Uterus (tissue), 7 donors: ENCODE measurements around the gene TRUB1.

GRCh38 chr10:114810990-114811253, 10.7 kb upstream of the FHIP2A start:
- PRO-cap, 4 experiments: no peak in any of the 4 experiments
- RAMPAGE, long total RNA, 2 experiments: no peak in any of the 2 experiments
- RRBS: no CpG with 5 or more reads among the region's 1 CpG

- PRO-cap, 4 experiments: peak in 1 of 4 experiments; most common minus-strand start chr10:114824462 (in 1)
- RAMPAGE, long total RNA, 2 experiments: no peak in any of the 2 experiments
These were observed 2.7 kb downstream of the FHIP2A start for GRCh38 chr10:114824340-114824639.

DNA sequence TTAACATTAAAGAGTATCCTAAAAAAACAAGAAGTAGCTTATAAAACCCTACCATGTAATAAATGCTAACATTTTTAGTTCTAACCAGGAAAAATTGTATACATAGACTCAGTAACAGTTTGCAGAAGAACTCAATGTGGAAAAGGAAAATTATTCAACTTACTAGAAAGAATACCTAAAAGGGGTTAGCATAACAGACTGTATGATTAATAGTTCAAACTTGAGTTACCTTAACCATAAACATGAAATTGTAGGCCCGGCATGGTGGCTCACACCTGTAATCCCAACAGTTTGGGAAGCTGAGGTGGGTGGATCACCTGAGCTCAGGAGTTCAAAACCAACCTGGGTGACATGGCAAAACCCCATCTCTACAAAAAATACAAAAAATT, 34.8 kb upstream of the TRUB1 start:
- PRO-cap, 4 experiments: peak in 2 of 4 experiments; most common plus-strand start position 245 of the sequence (in 2)
- RAMPAGE, long total RNA, 2 experiments: no peak in any of the 2 experiments
- RRBS: no CpG with 5 or more reads among the region's 1 CpG

- PRO-cap, 4 experiments: peak in 4 of 4 experiments; most common plus-strand start chr10:114938227 (in 4)
- RAMPAGE, long total RNA, 2 experiments: start-site peak on the plus strand in 1 of 2 experiments, at chr10:114938189-114938235 at its widest, 178 reads per replicate
- RRBS: no CpG with 5 or more reads among the region's 52 CpGs
These were observed at the start of gene TRUB1 for GRCh38 chr10:114937852-114939118. Gene TRUB1, plus strand, starts transcription at chr10:114938195.

DNA sequence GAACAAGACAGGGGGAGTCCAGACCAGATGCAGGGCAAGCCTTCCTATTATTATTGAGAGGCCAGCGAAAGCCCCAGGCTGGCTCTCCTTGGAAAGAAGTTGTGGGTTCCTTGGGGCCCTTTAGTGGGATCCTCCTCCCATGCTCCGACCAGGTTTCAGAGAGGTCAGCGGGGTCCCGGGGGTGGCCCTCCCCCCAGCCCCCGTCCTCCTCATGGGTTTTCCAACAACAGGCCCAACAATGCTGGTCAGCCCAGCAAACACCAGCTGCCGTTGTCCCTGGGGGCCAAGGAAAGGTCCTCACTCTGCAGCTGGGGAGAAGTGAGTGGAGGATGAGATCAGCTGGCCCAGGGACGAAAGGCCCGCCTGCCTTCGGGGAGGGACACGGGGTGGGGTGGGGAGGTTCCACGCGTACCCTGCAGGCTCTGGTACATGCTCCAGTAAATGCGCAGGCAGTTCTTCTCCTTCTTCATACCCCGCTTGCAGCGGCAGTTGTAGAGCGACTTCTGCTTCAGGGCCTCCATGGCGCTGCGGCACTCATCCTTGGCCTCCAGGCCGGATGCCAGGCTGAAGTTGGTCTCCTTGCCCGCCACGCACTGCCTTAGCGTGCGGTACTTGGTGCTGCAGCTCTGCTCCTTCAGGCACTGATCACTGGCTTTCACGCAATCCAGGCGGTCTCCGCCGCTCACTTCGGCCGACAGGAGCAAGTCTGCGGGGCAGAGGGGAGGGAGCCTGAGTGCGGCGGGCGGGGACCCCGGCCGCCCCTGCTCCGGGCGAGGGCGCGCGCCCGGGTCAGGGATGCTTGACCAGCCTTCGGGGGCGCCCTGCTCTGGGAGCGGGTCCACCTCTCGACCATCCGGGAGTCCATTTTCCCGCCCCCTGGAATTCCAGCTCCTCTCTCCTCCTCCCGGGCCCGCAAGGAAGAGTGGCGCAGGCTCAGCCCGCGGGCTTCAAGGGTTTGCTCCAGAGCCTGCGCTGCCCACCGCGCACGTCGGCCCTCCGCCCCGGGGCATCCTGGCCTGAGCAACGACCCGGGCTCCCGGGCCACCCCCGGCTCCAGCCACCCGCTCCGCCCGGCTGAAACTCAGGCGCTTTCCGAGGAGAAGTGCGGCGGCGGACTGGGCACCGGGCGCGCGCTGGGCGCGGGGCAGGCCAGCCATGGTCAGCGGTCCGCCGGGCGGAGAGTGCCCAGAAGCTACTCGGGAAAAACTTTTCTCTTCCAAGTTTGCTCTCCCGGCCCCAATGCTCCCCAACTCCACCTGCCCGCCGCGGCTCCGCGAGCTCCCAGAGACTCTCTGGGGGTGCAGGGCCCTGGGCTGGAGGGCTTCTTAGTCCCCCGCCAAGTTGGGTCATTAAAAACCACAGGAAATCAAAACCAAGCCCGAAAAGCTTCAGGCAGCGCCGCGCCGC, 2.1 kb downstream of the GFRA1 start:
- PRO-cap, 4 experiments: no peak in any of the 4 experiments
- RAMPAGE, long total RNA, 2 experiments: no peak in any of the 2 experiments
- RRBS: 6% methylated on average over 35 of the region's 94 CpGs

- PRO-cap, 4 experiments: no peak in any of the 4 experiments
- RAMPAGE, long total RNA, 2 experiments: no peak in any of the 2 experiments
- RRBS: no CpG with 5 or more reads among the region's 3 CpGs
These were observed 325 bp downstream of the PNLIP start for GRCh38 chr10:116546088-116546423.

- PRO-cap, 4 experiments: no peak in any of the 4 experiments
- RAMPAGE, long total RNA, 2 experiments: no peak in any of the 2 experiments
- RRBS: 45% methylated on average over 8 of the region's 14 CpGs
These were observed 18.1 kb downstream of the PNLIPRP1 start for GRCh38 chr10:116608954-116609254.

- PRO-cap, 4 experiments: peak in 1 of 4 experiments; most common plus-strand start chr10:116708655 (in 1)
- RAMPAGE, long total RNA, 2 experiments: no peak in any of the 2 experiments
- RRBS: 0% methylated on average over 4 of the region's 11 CpGs
These were observed 34.1 kb downstream of the HSPA12A start for GRCh38 chr10:116708192-116708834.

GRCh38 chr10:116737635-116738216, 4.6 kb downstream of the HSPA12A start:
- PRO-cap, 4 experiments: no peak in any of the 4 experiments
- RAMPAGE, long total RNA, 2 experiments: no peak in any of the 2 experiments
- RRBS: no CpG with 5 or more reads among the region's 14 CpGs

DNA sequence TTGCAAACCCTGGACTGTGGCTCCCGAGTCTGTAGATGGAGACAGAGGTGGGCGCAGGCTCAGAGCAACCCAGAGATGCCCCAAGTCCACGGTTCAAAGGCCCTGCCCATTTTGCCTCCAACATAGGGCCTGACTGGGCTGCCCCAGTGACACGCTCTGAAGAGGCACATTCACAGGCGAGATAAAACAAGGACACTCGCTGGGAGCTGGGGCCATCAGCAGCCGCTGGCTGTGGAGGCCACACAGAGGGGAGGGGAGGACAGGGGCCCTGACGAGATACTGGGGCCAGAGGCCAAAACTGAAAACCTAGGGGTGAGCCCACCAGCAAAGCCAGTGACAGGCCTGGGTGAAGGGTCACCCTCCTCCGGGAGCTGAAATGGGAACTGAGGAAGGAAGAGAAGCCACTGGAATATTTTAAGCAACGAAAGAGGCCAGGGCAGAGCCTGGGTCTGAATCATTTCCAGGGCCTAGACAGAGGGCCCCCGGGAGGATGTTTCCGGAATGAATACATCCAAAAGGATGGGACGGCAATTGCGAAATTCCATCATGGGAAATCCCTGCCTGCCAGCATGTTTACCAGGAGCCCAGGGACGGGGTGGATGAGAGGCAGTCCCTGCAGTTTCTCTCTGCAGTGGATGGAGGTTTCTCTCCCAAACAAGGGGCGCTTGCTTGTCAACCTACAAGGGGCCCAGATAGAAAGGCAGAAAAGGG, 28.9 kb upstream of the HSPA12A start:
- PRO-cap, 4 experiments: no peak in any of the 4 experiments
- RAMPAGE, long total RNA, 2 experiments: no peak in any of the 2 experiments
- RRBS: 8% methylated on average over 2 of the region's 16 CpGs

- PRO-cap, 4 experiments: no peak in any of the 4 experiments
- RAMPAGE, long total RNA, 2 experiments: start-site peak on the minus strand in 1 of 2 experiments, at chr10:116948919-116948991 at its widest, 7 reads per replicate
- RRBS: no CpG with 5 or more reads among the region's 2 CpGs
These were observed 56.2 kb downstream of the SHTN1 start for GRCh38 chr10:116948846-116949064.

GRCh38 chr10:117241227-117241542, 271 bp downstream of the SLC18A2 start:
- PRO-cap, 4 experiments: no peak in any of the 4 experiments
- RAMPAGE, long total RNA, 2 experiments: no peak in any of the 2 experiments
- RRBS: 3% methylated on average over 8 of the region's 35 CpGs

DNA sequence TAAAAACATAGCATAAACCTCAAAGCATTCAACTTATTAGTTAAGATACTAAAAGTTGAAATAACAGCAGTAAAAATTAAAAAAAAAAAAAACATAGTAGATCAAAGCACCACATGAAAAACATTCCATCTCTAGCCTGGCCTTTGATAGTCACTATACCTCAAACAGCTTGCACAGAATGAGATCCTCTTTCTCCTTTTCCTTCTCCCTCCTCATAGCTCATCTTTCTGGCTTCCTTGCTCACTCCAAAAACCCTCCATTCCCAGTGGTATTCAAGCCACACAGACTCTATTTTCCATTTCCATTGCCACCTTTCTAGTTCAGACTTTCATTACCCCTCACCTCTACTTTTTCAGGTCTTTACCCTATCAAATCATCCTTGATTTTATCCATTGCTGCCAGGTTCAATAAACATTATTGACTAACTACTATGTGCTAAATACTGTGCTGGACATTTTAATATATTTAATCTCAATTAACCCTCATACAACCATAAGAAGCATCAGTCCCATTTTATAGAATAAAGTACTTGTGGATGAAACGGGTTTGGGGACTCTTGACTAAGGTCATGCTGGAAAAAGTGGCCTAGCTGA, 65.8 kb downstream of the PDZD8 start:
- PRO-cap, 4 experiments: no peak in any of the 4 experiments
- RAMPAGE, long total RNA, 2 experiments: no peak in any of the 2 experiments
- RRBS: no CpG with 5 or more reads among the region's 1 CpG

- PRO-cap, 4 experiments: no peak in any of the 4 experiments
- RAMPAGE, long total RNA, 2 experiments: no peak in any of the 2 experiments
- RRBS: no CpG with 5 or more reads among the region's 4 CpGs
These were observed 17.1 kb downstream of the PDZD8 start for GRCh38 chr10:117358073-117358618.

- PRO-cap, 4 experiments: peak in 1 of 4 experiments; most common plus-strand start chr10:117544117 (in 1)
- RAMPAGE, long total RNA, 2 experiments: no peak in any of the 2 experiments
- RRBS: 3% methylated on average over 5 of the region's 45 CpGs
These were observed 1.5 kb downstream of the EMX2 start for GRCh38 chr10:117543967-117544613.

GRCh38 chr10:117546601-117547330, 4.2 kb downstream of the EMX2 start:
- PRO-cap, 4 experiments: peak in 3 of 4 experiments; most common plus-strand start chr10:117546723 (in 2); most common minus-strand start chr10:117546669 (in 2)
- RAMPAGE, long total RNA, 2 experiments: no peak in any of the 2 experiments
- RRBS: 2% methylated on average over 7 of the region's 36 CpGs

DNA sequence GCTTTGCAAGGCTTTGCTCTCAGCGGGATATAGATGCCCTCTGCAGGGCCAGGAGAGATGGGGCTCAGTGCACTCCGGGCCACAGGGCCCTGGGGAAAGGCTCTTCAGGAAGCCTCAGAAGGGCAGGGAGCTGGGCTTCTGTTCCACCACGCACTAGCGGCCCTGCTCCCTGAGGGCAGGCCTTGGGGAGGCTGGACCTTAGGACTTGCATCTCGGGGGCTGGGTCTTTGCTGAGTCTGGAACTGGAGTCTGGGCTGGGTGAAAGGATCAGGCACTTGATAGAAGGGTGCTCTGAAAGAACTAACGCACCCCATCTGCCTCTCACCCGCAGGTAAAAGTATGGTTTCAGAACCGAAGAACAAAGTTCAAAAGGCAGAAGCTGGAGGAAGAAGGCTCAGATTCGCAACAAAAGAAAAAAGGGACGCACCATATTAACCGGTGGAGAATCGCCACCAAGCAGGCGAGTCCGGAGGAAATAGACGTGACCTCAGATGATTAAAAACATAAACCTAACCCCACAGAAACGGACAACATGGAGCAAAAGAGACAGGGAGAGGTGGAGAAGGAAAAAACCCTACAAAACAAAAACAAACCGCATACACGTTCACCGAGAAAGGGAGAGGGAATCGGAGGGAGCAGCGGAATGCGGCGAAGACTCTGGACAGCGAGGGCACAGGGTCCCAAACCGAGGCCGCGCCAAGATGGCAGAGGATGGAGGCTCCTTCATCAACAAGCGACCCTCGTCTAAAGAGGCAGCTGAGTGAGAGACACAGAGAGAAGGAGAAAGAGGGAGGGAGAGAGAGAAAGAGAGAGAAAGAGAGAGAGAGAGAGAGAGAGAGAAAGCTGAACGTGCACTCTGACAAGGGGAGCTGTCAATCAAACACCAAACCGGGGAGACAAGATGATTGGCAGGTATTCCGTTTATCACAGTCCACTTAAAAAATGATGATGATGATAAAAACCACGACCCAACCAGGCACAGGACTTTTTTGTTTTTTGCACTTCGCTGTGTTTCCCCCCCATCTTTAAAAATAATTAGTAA, 5.5 kb downstream of the EMX2 start:
- PRO-cap, 4 experiments: peak in 4 of 4 experiments; most common plus-strand start position 281 of the sequence (in 2); most common minus-strand start position 746 of the sequence (in 4)
- RAMPAGE, long total RNA, 2 experiments: no peak in any of the 2 experiments
- RRBS: no CpG with 5 or more reads among the region's 34 CpGs

GRCh38 chr10:117551310-117551902, 8.9 kb downstream of the EMX2 start:
- PRO-cap, 4 experiments: peak in 4 of 4 experiments; most common plus-strand start chr10:117551750 (in 3); most common minus-strand start chr10:117551433 (in 3)
- RAMPAGE, long total RNA, 2 experiments: no peak in any of the 2 experiments
- RRBS: 6% methylated on average over 6 of the region's 33 CpGs

- PRO-cap, 4 experiments: peak in 3 of 4 experiments; most common plus-strand start chr10:117609279 (in 2); most common minus-strand start chr10:117609169 (in 3)
- RAMPAGE, long total RNA, 2 experiments: no peak in any of the 2 experiments
- RRBS: no CpG with 5 or more reads among the region's 5 CpGs
These were observed 66.7 kb downstream of the EMX2 start for GRCh38 chr10:117609089-117609840.

DNA sequence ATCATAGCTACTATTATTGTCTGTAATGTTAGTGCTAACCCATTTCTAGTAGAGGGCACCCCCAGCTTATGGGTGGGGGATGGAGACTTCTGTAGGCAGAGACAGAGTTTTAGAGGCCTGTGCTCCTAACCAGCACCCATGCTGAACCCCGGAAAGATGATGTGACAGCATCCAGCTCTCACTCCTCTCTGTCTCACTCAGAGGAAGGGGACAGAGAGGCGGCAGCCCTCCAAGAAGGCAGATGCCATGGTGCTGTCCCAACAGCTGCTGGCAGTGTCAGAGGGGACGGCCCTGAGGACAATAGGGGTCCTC, 74.4 kb upstream of the PRLHR start:
- PRO-cap, 4 experiments: no peak in any of the 4 experiments
- RAMPAGE, long total RNA, 2 experiments: no peak in any of the 2 experiments
- RRBS: no CpG with 5 or more reads among the region's 3 CpGs